Caco-2 (cell line): ENCODE measurements around the genes TKTL2 and SMIM31.

GRCh38 chr4:159265036-159266110, 162.5 kb downstream of the RAPGEF2 start:
- PRO-cap: no peak
- RRBS: no CpG with 5 or more reads among the region's 4 CpGs

- PRO-cap: no peak
- RRBS: no CpG with 5 or more reads among the region's 7 CpGs
Measured at GRCh38 chr4:159331342-159331844, 228.5 kb downstream of the RAPGEF2 start.

GRCh38 chr4:159345093-159345372, 242.2 kb downstream of the RAPGEF2 start:
- PRO-cap: no peak
- RRBS: no CpG with 5 or more reads among the region's 5 CpGs

DNA sequence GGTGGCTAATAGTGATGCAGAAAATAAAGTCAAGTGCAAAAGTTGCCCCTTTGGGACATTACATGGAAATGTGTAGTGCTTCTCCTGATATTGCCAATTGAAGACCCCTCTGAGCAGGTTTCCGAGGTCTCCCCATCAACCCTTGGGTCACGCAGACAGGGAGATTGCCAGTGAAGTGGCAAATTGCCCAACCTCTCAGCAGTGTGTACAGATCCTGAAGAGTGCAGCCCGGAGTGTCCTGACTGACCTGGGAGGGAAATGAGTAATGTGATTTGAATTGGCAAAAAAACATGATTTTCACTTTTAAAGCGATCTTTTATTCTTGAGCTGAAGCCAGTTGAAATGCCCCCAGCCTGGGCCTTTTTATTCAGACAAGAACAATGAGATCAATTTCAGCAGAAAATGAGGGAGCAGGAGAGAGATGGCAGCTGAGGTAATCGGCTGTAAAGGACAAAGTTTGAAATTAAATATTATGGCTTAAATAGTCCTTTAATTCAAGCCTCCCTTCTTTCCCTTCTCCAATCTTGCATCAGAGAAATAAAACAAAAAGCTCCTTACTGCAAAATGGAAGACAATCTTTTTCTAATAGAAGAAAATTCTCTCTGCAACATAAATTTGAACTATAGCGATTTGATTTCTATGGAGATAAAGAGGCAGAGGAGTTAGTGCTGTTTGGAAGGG, 401.9 kb downstream of the RAPGEF2 start:
- PRO-cap: no peak
- RRBS: no CpG with 5 or more reads among the region's 6 CpGs

DNA sequence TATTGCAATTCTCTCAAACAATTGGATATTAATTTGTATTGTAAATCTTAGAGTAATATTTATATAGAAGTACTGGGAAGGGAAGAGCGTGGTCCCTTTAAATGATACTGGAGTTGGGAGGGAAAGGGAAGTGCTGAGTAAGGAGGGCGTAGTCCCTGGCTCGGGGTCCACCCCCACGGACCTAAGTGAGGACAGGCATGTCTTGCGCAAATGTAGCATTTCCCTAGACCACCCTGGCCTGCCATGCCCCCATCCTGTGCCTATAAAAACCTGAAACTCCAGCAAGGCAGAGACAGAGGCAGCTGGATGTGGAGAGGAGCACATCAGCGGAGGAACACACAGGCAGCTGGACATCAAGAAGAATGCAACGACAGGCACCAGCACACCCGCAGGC, 346.0 kb downstream of the FSTL5 start:
- PRO-cap: no peak
- RRBS: no CpG with 5 or more reads among the region's 8 CpGs

DNA sequence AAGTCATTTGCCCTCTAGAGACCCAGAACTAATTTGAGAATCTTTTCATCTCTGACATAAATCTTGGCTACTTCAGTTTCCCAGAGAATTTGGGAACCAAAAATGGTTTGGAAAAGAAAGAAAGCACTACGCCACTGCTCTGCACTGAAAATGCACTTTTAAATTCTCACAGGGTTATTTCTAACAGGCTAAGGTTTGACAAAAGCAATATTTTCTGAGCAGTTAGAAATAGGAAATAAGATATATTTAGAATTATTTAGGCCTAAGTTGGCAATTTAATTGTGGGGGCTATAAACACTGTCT, 140.9 kb downstream of the NAF1 start:
- PRO-cap: no peak
- RRBS: no CpG with 5 or more reads among the region's 1 CpG

DNA sequence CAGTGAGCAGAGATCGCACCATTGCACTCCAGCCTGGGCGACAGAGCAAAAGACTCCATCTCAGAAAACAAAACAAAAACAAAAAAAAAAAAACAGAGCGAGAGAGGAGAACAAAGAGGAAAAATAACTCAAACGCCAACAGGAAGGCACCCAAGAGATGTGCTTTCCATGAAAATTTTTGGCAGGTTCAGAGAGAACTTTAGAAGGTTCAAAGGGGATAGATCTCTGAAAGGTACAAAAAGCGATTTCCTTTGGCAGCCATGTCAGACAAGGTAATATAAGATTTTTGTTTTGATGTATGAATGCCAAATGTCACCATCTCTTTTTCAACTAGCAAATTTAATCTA, 11.9 kb downstream of the NAF1 start:
- PRO-cap: no peak
- RRBS: no CpG with 5 or more reads among the region's 5 CpGs

DNA sequence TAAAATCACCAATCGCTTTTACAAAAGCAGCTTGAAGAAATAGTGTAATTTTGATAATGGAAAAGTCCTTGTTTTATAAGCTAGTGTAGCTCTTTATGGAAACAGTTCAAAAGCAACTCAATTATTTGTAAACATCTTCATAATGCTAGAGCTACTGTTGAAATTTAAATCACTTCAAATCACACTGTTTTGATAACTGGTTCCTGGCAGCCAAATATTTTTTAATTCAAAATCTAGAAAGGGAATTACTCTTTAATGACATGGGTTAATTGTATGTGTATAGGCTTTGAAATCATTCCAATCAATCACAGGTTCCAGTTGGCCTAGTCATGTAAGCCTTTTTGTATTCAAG, 33.8 kb downstream of the TKTL2 start:
- PRO-cap: no peak
- RRBS: no CpG with 5 or more reads among the region's 1 CpG

GRCh38 chr4:163473539-163474072, at the start of gene TKTL2:
TKTL2 (minus strand) TSS chr4:163473754.
- PRO-cap: no peak
- RRBS: no CpG with 5 or more reads among the region's 34 CpGs

DNA sequence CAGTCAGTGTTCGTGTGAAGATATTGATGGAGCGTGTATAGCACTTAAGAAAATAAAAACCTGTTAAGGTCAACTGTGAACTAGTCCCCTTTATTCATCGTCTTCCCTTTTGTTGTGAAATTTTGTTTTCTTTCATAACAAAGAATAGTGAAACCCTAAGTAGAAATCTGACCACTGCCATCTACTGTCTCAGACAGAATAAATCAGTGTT, 171.0 kb downstream of the TMA16 start:
- PRO-cap: no peak
- RRBS: no CpG with 5 or more reads among the region's 3 CpGs

- PRO-cap: no peak
- RRBS: no CpG with 5 or more reads among the region's 12 CpGs
Measured at GRCh38 chr4:164197697-164197996, 186.2 kb downstream of the MARCHF1 start.

DNA sequence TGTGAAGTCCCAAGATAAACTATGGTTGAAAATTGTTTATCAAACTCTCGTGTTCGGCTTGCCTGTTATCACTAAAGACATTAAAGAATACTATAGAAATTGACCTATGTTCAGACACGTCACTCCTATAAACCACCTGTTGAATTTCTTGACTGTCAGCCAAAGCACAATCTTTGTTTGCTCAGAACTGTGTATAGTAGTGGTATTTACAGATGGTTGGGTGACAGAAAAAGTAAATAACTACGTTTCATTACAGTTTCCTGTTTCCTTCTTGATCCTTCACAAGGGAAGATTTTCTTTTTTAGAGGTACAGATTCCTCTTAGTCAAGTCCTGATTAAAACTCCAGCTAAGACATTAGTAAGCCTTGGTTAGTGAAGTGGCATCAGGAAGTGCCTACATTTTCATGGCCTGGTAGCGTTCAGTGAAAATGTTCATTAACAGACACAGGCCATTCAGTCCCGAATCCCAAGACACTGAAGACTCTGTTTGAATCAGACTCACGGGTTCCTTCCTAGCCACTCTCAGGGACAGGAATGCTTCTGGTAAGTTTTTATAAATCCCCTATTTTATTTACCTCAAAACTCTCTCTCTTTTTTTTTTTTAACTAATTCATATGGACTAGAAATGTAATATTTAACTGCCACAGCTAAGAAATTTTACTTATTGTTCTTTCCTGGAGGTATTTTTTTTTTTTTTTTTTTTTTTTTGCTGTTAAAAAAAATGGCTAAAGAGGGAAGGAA, at the start of gene SMIM31:
Gene SMIM31, plus strand, starts transcription at position 263 of the 741 bp plus-strand sequence.
- PRO-cap: no peak
- RRBS: no CpG with 5 or more reads among the region's 7 CpGs

DNA sequence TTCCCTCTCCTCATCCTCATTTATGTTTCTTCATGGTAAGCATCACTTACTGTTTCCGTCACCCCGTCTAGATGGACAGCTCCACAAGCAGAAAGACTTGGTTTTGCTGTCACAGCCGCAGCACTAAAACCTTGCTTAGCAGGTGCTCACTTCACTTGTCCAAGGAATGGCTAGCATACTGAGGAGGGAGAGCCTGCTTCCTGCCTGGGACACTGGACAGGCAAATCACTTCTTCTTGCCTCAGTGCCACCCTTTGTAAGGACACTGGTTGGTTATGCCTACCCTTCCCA, 506 bp upstream of the KLHL2 start:
- PRO-cap: unidirectional peak, plus-strand start at position 154 of the sequence
- RRBS: no CpG with 5 or more reads among the region's 3 CpGs

GRCh38 chr4:165301805-165302373, 22.4 kb upstream of the GK3 start:
- PRO-cap: no peak
- RRBS: no CpG with 5 or more reads among the region's 2 CpGs

GRCh38 chr4:165336429-165337345, 9.2 kb downstream of the MSMO1 start:
- PRO-cap: no peak
- RRBS: no CpG with 5 or more reads among the region's 8 CpGs

GRCh38 chr4:165379628-165380377, 995 bp downstream of the CPE start:
- PRO-cap: no peak
- RRBS: no CpG with 5 or more reads among the region's 15 CpGs

DNA sequence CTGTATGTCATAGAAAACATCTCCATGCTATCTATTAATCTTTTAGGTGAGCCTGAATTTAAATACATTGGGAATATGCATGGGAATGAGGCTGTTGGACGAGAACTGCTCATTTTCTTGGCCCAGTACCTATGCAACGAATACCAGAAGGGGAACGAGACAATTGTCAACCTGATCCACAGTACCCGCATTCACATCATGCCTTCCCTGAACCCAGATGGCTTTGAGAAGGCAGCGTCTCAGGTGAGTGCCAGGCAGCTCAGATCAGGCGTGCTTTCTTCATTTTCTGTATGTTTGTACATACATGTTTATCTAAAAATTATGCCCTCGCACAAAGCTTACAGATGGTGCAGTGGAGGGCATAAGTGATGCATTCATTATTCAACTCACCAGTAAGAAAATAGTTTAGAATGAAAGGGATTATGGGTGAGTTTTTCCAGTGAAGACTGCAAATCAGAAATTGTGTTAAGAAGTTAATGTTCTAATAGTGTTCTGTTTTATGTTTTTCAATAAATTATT, 85.6 kb downstream of the CPE start:
- PRO-cap: no peak
- RRBS: no CpG with 5 or more reads among the region's 7 CpGs

GRCh38 chr4:165467587-165467889, 88.7 kb downstream of the CPE start:
- PRO-cap: no peak
- RRBS: no CpG with 5 or more reads among the region's 5 CpGs

DNA sequence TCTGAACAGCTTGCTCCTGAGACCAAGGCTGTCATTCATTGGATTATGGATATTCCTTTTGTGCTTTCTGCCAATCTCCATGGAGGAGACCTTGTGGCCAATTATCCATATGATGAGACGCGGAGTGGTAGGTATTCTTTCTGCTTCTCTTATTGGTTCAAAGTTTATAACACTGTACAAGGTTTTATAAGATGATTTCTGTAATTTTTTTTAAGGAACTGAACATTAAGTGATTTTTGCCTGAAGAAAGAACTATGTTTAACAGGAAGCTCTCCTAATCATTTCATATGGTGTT, 103.4 kb downstream of the CPE start:
- PRO-cap: no peak
- RRBS: no CpG with 5 or more reads among the region's 2 CpGs

DNA sequence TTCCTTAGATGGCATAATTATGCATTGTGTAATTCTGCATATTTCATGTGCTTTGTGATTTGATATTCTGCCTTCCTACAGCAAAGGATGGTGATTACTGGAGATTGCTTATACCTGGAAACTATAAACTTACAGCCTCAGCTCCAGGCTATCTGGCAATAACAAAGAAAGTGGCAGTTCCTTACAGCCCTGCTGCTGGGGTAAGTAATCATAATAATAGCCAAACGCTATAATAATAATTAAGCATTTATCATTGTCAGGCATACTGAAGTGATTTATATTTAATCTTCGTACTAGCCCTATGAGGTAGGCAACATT, 116.6 kb downstream of the CPE start:
- PRO-cap: no peak
- RRBS: no CpG with 5 or more reads among the region's 2 CpGs